ENCODE data around the genes SCEL and SLITRK5.

- PRO-cap, result no peak
- CAGE, long polyA plus RNA, result no peak
Observed at GRCh38 chr13:77316271-77317002, 10.5 kb downstream of the MYCBP2 start.

- PRO-cap, result unidirectional peak, plus-strand start at chr13:77325597
- CAGE, long polyA plus RNA, result no peak
Observed at GRCh38 chr13:77325140-77325677, 1.7 kb downstream of the MYCBP2 start.

GRCh38 chr13:77535488-77535878 lies at the start of gene SCEL:
Gene SCEL (plus strand): TSS chr13:77535706.
- PRO-cap, result no peak
- CAGE, long polyA plus RNA, result no peak

- PRO-cap, result no peak
- CAGE, long polyA plus RNA, result no peak
Observed at GRCh38 chr13:77746279-77746725, 48.8 kb downstream of the SLAIN1 start.

DNA sequence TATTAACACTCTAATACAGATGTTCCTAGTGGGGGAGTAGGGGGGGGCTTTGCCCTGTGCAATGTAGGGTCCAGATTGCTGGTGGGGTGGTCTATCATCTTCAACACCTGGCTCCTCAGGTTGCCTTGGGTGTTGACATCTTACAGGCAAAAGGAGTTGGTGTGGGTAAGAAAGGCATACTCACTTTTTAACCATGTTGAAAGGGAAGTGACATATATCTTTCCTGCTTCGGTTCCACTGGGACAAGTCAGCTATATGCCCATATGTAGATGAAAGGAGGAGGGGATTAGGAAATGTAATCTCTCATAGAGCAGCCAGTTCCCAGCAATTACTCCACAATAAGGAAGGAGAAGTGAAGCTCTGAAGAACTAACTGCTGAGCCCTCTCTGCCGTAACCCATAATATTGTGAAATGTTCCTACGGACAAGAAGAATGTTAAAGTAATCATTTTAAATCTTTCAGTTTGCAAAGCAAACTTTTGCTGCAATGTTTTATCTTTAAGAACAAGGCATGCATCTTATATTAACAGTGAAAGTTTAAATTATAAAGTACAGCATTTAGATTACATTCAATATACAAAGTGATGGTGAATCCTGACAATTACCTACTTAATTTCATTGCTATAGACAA lies 82.2 kb downstream of the EDNRB start:
- PRO-cap, result no peak
- CAGE, long polyA plus RNA, result no peak

GRCh38 chr13:78602732-78603294 lies 539 bp downstream of the POU4F1 start:
- PRO-cap, result no peak
- CAGE, long polyA plus RNA, result no peak

DNA sequence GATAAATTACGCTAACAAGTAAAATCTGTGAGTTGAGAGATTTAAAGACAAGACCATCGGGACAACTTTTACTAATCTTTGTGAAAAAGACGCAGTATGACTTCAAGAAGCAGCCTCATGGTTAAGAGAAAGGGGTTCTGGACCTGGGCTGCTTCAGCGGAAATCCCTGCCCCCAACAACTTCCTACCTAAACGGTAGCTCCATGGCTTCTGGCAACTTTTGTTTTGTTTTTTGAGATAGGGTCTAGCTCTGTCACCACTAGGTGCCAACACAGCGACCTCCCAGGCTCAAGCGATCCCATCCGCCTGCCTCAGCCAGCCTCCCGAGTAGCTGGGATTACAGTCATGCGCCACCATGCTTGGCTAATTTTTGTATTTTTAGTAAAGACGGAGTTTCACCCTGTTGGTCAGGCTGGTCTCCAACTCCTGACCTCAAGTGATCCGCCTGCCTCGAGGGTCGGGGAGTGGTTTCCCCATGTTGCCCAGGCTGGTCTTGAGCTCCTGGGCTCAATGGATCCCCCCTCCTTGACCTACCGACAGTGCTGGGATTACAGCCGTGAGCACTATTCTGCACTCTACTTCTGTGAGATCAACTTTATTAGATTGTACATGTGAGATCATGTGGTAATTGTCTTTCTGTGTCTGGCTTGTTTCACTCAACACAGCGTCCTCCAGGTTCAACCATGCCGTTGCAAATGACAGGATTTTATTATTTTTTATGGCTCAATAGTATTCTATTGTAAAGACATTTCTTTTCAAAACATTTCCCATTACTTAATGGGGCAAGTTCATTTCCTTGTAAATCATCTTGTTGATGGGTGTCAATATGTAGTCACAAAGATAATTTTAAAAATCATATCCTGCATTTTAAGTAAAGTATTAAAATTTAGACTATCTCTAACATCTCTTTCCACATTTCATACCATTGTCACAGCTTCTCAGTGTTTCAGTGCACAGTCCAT lies 1.4 kb upstream of the OBI1 start:
- PRO-cap, result bidirectional peak, plus-strand start at position 234 of the sequence, minus-strand start at position 211 of the sequence
- CAGE, long polyA plus RNA, result no peak

DNA sequence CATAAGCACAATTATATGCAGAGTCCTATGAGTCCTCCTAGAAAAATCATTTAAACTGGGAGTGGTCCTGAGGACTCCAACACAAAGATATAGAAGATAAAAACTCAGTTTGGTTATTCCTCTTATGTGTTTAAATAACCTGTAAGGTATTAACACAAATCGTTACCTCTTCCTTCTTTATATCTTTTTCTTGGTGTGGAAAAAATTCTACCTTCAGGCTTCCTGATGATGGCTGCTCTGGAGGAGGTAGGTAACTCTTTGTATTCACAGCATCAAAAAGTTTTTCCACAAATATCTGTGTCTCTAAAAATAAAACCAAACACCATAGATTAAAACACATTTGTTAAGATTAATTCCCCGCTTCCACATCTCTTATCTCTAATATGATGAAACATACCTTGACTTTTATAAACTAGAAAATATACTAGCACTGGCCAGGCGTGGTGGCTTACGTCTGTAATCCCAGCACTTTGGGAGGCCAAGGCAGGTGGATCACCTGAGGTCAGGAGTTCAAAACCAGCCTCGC lies 28.8 kb downstream of the RBM26 start:
- PRO-cap, result no peak
- CAGE, long polyA plus RNA, result no peak

- PRO-cap, result no peak
- CAGE, long polyA plus RNA, result no peak
Observed at GRCh38 chr13:79440943-79441584, 35.0 kb upstream of the RBM26 start.

DNA sequence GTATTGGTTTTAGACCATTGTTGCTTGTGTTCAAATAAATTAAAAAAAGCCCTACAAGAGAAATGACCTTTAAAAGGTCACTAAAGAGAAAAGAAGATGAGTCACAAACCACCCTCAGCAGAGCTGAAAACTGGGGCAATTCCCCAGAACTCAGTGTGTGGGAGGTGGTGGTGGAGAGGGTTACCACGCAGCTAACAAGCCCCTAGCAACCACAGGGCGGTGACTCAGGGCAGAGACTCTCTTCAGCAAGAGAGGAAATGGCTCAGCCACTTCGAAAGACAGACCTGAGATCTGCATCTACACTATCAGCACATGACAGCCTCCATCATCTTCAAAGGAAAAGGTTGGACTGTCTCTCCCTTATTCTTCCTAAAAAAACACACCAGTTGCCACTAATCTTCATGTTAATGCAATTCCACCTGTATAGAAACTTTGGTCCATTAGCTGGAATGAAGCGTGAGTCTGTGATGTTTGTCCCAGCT lies 29.4 kb upstream of the NDFIP2 start:
- PRO-cap, result no peak
- CAGE, long polyA plus RNA, result no peak

GRCh38 chr13:79869150-79869666 lies 388.3 kb downstream of the NDFIP2 start:
- PRO-cap, result no peak
- CAGE, long polyA plus RNA, result no peak

- PRO-cap, result no peak
- CAGE, long polyA plus RNA, result no peak
Observed at GRCh38 chr13:80336859-80337518, 3.9 kb downstream of the SPRY2 start.

- PRO-cap, result no peak
- CAGE, long polyA plus RNA, result no peak
Observed at GRCh38 chr13:80469592-80470619, 129.0 kb upstream of the SPRY2 start.

GRCh38 chr13:80547891-80548398 lies 207.0 kb upstream of the SPRY2 start:
- PRO-cap, result no peak
- CAGE, long polyA plus RNA, result no peak

DNA sequence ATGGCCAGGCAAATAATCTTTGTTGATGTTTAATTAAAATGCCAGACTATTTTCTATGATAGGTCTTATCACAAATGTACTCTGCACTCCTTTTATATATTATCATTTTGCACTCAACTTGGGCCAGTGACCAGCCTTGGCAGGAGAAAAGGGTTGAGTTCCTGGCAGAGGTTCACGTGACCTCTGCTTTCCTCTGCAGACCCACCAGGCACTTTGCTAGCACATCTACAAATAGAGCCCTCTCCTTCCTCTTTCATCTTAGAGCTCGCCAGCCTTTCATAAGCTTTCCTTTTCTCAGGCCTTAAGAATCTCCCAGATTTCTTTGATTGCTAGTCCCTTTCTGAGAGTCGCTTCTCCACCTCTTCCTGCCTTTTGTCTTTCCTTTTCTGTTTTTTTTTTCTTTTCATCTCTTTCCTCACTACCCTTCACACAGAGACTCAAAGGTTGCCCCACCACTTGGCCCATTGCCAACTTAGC lies 375.6 kb upstream of the SPRY2 start:
- PRO-cap, result no peak
- CAGE, long polyA plus RNA, result no peak

- PRO-cap, result no peak
- CAGE, long polyA plus RNA, result no peak
Observed at GRCh38 chr13:80823432-80823982, 482.6 kb upstream of the SPRY2 start.

- PRO-cap, result no peak
- CAGE, long polyA plus RNA, result no peak
Observed at GRCh38 chr13:83136575-83136819, 745.8 kb downstream of the SLITRK1 start.

DNA sequence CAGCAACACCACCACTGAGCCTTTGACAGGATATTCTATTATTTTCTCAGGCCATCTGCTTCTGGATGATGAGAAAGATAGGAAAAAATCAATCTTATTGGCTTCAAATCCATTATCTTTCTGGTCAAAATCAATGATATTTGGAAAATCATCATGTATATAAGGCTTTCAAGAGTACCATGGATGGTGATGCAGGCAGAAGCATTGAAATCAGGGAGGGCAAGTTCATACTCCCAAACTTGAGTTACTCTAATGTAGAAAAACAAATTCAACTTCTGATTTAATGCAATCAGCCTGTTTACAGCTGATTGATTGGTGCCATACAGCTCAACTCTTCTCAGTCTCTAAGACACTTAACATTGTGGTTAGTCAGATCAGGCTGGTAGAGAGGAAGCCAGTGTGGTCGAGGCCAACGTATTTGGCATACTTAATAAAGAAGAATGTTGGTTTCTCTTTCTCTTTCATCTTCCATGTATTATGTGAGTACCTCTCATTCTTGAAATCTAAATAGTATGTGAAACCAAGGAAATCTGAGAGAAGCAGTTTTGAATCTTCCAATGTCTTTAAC lies 254.9 kb upstream of the SLITRK1 start:
- PRO-cap, result no peak
- CAGE, long polyA plus RNA, result no peak

DNA sequence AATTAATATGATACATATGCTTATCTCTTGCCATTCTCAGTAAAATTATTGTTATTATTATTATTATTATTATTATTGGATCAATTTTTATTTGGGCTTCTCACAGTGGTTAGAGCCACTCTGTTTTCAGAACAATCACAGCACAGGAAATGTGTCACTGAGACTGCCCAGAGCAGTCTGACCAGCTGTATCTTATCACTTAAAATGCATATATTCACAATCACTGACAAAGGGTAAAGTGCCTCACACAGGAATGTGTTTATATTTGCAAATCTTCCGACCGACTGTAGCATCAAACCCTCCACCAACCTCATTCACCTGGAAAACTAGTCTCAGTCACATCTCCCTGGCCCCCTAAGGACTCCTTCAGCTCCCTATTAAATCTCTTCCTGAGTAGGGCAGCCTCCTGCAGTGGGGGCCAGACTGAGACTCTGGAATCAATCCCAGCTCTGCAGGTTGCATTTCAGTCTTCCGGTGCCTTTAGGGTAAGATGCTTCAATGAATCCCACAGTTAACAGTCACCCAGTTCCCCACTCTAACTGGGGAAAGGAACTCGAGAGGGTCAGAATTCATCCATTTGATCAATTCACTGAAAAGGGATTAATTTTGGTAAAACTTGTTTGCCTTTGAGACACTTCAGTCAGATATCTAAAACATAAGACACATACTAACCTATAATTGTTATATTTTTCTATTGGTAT lies 738.2 kb upstream of the SLITRK5 start:
- PRO-cap, result no peak
- CAGE, long polyA plus RNA, result no peak

DNA sequence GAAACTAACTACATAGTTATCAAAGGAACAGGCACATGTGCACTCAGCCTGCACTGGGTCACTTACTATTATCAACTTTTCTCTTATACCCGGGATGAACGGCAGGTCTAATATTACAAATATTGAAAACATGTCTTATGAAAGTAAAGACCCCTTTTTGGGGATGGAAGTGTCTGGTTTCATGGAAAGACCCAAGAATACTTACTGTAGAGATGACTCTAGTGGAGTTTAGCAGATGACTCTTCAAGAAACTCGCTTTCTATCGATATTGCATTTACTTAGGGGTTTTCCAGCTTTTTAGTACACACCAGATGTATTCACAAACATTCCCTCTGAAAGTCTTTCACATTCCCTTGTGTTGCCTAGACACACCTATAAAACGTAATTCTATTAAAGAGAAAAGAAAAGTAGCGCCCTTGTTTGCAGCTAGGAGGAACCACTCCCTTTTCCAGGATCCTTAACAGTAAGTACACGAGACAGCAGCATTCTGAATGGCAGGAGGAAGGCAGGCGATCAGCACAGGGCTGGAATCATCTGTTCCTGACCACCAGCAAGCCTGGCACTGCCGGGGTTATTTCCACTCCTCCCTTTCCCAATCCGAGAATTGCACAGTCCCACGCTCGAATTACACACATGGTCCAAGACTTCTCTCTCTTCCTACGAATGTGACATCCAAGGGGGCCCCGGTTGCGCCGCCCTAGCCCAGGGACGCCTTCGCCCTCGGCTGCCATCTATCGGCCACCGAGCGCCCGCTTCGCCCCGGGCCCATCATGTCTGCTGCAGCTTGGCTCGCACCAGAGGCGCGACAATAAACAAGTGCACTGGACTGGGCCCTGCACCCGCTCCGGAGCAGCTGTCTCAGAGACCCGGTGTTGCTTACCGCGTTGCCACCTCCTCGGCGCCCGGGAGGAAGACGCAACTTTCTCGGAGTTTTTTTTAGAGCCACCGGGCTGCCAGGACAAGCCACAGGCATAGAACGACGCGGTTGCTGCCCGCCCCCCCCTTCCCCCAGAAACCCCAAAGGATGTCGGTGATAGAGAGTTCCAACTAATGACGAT lies at the start of gene SLITRK5:
Gene SLITRK5 (plus strand): TSS at position 741 of the 1,058 bp plus-strand sequence.
- PRO-cap, result no peak
- CAGE, long polyA plus RNA, result no peak